Vagina (tissue), 1 donor: ENCODE measurements around the genes MT1H, PSME3IP1, RSPRY1, ARL2BP and CCL22.

- PRO-cap: no peak
- RAMPAGE, long total RNA: no peak
These were observed 36.3 kb downstream of the AMFR start for GRCh38 chr16:56389003-56389462.

- PRO-cap: no peak
- RAMPAGE, long total RNA: no peak
These were observed 11.2 kb downstream of the AMFR start for GRCh38 chr16:56414062-56414543.

- PRO-cap: no peak
- RAMPAGE, long total RNA: no peak
These were observed 2.5 kb downstream of the AMFR start for GRCh38 chr16:56422836-56423290.

- PRO-cap: no peak
- RAMPAGE, long total RNA: no peak
These were observed 4.9 kb downstream of the MT1G start for GRCh38 chr16:56662981-56663440.

- PRO-cap: no peak
- RAMPAGE, long total RNA: no peak
These were observed at the start of gene MT1H for GRCh38 chr16:56668979-56670024. MT1H (plus strand) TSS chr16:56669814.

- PRO-cap: no peak
- RAMPAGE, long total RNA: no peak
These were observed 13.8 kb downstream of the NUP93 start for GRCh38 chr16:56743545-56744303.

DNA sequence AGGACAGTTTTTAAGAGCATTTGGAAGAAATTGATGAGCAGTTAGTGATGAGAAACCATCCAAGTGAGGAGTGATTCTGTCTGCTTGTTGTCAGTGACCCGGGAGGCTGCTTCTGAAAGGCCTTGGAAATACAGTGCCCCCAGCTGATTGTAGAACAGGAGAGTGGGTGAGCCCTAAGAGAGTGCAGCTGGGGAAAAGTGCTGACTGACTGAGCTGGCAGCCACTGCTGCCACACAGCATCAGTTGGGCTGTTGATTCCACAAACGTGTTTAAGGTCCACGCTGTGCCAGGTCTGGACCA lies 18.8 kb downstream of the NUP93 start:
- PRO-cap: no peak
- RAMPAGE, long total RNA: no peak

GRCh38 chr16:56848953-56849264 lies 16.1 kb upstream of the SLC12A3 start:
- PRO-cap: no peak
- RAMPAGE, long total RNA: no peak

- PRO-cap: no peak
- RAMPAGE, long total RNA: no peak
These were observed 12.9 kb upstream of the HERPUD1 start for GRCh38 chr16:56918721-56919779.

DNA sequence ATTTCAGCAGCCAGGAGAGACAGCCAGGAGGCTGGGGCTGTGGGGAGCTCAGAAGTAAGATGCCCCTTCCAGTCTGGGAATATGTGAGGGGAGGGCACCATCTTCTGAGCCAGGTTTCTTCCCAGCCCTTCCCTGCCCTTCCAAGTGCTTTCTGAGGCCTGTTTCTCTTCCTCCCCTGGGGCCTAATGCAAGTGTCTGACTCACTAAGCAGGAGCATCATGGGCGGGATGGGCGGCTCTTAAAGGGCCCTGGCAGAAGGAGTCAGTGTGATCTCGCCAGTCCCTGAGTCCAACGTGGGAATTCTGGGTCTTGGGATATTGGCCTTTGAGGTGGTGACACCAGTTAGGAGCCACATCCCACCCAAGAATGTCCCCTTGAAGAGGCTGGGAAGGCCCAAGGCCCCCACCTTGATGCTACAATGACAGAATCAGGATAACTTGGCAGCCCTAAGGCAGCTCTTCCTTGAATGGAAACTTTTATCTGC lies 3.8 kb upstream of the NLRC5 start:
- PRO-cap: bidirectional peak, plus-strand start at position 267 of the sequence, minus-strand start at position 153 of the sequence
- RAMPAGE, long total RNA: no peak

GRCh38 chr16:56998844-56999114 lies 9.4 kb downstream of the NLRC5 start:
- PRO-cap: no peak
- RAMPAGE, long total RNA: no peak

GRCh38 chr16:57023387-57024056 lies 34.2 kb downstream of the NLRC5 start:
- PRO-cap: no peak
- RAMPAGE, long total RNA: no peak

DNA sequence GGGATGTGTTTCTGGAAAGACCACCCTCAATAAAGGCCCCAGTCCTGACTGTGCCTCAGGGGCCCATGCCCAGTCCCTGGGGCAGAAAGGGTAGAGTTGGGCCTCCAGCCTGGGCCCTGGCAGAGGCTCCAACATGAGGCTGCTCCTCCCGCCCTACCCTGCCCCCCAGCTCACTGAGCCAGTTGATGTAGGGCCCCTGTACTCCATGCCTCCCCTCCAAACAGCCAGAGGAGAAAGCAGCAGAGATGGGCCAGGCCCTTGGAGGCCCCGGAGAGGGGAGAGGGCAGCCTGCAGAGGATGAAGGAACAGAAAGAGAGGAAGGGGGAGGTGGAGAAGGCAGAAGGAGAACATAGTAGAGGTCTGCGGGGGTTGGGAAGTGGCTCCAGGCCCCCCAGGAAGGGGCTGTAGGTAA lies 42.2 kb upstream of the CPNE2 start:
- PRO-cap: no peak
- RAMPAGE, long total RNA: no peak

- PRO-cap: no peak
- RAMPAGE, long total RNA: no peak
These were observed 23.3 kb downstream of the CPNE2 start for GRCh38 chr16:57115236-57116447.

- PRO-cap: no peak
- RAMPAGE, long total RNA: no peak
These were observed 35.3 kb downstream of the PSME3IP1 start for GRCh38 chr16:57150292-57151209.

GRCh38 chr16:57185016-57186119 lies at the start of gene PSME3IP1:
PSME3IP1 (minus strand) TSS chr16:57186039.
- PRO-cap: bidirectional peak, plus-strand start at chr16:57186313, minus-strand start at chr16:57186039
- RAMPAGE, long total RNA: start-site peak on the minus strand at chr16:57185353-57185358, 38 reads; start-site peak on the minus strand at chr16:57185737-57185848, 40 reads; start-site peak on the minus strand at chr16:57186008-57186042, 342 reads

GRCh38 chr16:57186215-57187092 lies at the start of gene RSPRY1:
RSPRY1 (plus strand) TSS chr16:57186329.
- PRO-cap: bidirectional peak, plus-strand start at chr16:57186313, minus-strand start at chr16:57186039
- RAMPAGE, long total RNA: start-site peak on the plus strand at chr16:57186353-57186421, 18 reads

GRCh38 chr16:57244745-57246143 lies at the start of gene ARL2BP:
ARL2BP (plus strand) TSS chr16:57245259.
- PRO-cap: bidirectional peak, plus-strand start at chr16:57245126, minus-strand start at chr16:57244995
- RAMPAGE, long total RNA: no peak

DNA sequence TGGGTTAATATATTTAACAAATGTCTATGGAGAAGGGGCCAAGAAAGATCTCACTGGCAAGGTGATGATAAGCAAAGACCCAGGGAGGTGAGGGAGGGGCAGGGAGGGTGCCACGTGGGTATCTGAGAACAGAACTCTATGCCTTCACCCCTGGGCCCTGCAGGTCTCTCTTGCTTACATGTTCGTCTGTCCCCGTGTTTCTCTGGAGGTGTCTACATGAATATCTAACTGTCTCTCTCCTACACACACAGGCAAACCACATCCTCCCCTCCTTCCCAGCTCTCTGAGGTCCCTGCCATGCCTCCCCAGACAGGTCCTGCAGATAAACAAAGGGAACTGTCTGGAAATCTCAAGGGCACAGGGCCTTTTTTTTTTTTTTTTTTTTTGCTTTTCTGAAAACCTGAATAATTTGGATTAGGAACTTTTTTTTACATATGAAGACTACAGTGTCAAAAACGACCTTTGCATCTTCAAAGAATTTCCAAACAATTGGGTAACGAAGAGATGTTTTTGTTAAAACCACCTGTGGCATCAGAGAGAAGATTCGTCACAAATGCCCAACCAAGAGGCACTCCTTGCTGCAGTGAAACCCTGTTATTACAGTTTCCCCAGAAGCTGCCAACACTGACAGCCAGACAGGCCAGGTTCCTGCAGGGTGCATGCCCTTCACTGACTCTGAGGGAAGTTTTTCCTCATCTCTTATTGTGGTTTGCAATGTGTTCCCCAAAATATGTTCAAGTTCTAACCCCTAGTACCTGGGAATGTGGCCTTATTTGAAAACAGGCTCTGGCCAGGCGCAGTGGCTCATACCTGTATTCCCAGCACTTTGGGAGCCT lies 17.8 kb downstream of the PLLP start:
- PRO-cap: no peak
- RAMPAGE, long total RNA: no peak

- PRO-cap: no peak
- RAMPAGE, long total RNA: no peak
These were observed at the start of gene CCL22 for GRCh38 chr16:57358610-57359047. CCL22 (plus strand) TSS chr16:57358783.